ENCODE results near the genes CD160, PIAS3 and CHD1L.

GRCh38 chr1:120665017-120665723 is 58.6 kb upstream of the NOTCH2NLR start:
- PRO-cap: no peak
- RAMPAGE, long total RNA: no peak

DNA sequence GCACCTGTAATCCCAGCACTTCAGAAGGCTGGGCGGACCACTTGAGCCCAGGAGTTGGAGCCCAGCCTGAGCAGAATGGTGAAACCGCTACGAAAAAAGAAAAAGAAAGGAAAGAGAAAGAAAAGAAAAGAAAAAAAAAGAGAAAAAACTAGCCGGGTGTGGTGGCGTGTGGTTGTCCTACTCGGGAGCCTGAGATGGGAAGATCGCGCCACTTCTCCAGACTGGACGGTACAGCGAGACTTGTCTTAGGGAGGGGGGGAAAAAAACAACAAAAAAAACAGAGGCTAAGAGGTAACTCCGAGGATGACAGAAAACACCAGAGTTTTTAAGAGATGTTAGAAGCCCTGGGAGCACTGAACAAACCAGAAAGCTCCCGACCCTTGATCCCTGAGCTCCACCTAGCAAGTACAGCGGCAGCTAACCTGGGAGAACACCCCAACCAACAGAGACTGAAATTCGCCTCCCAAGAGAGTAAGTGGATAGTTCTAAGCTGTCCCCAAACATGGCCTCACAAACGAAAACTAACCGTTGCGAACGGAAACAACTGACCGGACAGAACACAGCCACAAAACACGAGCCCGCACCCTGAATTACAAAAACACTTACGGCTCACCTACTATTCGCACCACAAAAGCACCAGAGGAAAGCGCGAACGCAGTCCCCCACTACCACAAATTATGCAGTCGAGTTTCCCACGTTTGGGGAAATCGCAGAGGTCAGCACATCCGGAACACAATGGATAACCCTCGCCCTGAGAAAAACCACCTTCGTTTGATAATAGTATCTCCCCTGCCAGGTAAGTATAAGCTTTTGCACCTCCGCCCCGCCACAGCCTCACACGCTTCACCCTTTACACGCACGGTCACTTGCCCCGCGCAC is 39.1 kb upstream of the PPIAL4A start:
- PRO-cap: no peak
- RAMPAGE, long total RNA: no peak

- PRO-cap: no peak
- RAMPAGE, long total RNA: no peak
These were observed 38.4 kb upstream of the PPIAL4A start for GRCh38 chr1:120851061-120851640.

DNA sequence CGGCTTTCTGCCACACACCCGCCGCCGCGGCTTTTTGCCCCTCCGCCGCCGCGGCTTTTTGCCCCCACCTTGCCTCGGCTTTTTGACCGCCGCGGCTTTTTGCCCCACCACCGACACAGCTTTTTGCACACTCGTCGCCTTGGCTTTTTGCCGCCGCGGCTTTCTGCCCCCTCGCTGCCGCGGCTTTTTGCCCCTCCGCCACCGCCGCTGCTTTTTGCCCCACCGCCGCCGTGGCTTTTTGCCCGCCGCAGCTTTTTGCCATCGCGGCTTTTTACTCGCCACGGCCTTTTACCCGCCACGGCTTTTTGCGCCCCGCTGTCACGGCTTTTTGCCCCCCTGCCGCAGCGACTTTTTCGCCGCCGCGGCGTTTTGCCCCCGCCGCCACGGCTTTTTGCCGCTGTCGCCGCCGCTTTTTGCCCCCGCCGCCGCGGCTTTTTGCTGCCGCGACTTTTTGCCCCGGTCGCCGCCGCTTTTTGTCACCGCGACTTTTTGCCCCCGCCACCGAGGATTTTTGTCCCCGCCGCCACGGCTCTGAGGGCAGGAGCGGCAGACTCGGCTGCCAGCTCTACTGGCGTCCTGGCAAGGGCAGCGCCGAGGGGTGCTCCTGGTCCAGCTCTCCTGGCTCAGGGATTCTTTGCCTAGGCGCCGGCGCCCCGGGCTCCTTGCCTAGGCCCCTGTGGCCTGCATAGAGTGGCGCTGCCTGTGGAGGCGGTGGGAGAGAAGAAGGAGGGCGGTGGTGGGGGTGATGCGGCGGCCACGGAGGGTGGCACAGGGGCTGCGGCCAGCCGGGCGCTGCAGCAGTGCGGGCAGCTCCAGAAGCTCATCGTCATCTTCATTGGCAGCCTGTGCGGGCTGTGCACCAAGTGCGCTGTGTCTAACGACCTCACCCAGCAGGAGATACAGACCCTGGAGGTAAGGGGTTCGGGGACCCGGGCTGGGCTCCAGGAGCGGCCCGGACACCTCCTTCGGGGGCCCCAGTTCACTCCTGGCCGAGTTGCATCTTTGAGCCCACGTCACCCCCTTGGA is 211.9 kb downstream of the SRGAP2C start:
- PRO-cap: no peak
- RAMPAGE, long total RNA: no peak

DNA sequence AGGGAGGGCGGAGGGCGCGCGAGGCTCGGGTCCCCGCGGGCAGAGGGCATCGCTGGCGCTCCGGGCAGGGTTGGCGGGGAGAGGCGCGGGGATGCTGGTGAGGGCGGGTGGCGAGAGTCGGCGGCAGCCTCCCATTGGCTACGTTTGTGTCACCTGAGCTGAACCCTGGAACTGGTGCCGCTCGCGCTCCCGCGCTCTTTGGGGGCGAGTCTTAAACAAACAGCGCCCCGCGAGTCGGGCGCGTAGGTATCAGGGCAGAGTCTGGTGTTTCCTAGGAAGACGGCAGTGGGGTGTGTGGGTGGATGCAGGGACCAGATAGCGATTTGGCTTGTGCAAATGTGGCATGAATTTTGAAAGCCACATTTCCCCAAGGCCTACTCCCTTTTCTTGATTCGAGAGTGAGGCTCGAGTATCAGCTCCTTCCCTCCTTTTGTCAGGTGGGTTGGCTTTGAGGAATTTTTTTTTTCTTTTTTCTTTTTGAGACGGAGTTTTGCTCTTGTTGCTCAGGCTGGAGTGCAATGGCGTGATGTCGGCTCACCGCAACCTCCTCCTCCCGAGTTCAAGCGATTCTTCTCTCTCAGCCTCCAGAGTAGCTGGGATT is 334.8 kb downstream of the SRGAP2C start:
- PRO-cap: no peak
- RAMPAGE, long total RNA: no peak

GRCh38 chr1:143661444-143662202 is 244.2 kb downstream of the H3-7 start:
- PRO-cap: no peak
- RAMPAGE, long total RNA: no peak

GRCh38 chr1:144551176-144552063 is 41.3 kb upstream of the PPIAL4F start:
- PRO-cap: no peak
- RAMPAGE, long total RNA: no peak

DNA sequence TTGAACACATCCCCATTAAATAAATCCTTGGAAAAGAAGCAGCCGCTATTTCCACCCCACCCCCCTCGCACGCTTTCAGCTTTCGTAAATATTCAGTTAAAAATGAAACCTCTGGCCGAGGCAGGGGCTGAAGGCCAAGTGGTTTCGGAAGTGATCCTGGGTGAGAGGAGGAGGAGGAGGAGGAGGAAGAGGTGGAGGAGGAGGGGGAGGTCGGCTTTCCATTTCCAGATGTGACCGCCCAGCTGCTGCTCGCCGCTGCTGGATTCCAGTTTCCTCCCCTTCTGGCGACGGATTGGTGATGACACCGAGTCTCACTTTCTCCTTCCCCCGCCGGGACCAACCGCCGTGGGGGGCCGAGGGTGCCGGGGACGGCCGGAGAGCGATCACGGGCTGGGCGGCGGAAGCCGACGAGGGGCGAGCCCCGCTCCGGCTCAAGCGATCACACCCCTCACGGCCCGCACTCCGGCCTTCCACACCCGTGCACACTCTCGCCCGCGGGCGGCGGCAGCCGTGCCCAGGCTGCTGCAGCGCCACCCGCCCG is 26.2 kb downstream of the PPIAL4D start:
- PRO-cap: no peak
- RAMPAGE, long total RNA: no peak

DNA sequence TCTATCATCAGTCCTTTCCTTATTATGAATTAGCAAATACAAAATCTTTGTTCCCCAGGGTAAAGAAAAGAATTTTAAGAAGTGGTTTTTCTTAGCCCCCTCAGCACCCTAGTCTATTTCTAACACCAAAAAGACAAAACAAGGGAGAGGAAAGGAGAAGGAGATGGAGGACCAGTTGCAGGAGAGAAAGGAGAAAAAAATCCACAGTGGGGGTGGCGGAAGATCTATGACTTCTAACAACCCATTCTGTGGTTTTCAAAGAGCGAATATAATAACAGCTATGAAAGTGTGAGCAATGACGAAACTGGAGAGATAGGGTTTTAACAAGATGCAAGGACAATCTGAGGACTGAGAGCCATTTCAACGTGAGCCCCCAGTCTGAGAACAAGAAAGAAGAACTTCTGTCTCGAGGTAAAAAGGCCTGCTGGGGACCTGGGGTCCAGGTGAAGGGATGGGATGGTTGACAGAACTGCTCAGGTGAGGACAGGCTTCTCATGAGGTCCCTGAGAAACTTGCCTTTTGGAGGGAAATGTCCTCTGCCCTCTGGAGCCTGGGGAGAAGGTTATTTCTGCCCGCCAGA is at the start of gene CD160:
Gene CD160 (plus strand): TSS at position 351 of the 580 bp plus-strand sequence.
- PRO-cap: no peak
- RAMPAGE, long total RNA: no peak

DNA sequence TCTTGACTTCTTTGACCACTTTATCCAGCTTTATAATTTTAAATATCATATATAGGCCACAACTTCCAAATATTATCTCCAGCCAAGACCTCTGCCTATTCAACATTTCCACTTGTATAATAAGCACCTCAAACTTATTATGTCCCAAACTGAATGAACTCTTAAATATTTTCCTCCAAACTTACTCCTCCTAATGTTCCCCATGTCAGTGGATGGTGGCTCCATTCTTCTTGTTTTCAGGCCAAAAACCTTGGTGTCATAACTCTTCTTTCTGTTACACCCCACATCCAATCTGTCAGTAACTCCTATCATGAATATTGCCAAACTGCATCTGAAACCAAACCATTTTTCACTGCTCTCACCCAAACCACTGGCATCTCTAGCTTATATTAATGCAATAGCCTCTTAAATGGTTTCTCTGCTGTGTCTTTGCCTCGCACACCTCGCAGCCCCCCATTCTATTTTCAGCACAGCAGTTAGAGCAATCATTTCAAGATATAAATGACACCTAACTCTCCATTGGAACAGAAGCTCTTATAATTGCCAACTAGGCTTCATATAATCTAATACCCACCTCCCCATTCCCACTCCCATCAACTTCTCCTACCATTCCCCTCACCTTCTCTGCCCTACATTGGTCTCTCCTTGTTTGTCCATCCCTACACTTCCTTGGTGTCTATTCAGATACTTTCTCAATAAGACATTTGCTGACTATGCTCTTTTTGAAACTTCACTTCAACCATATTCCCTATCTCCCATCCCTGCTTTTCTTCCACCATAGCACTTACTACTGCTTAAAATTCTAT is 40.1 kb downstream of the CD160 start:
- PRO-cap: no peak
- RAMPAGE, long total RNA: no peak

DNA sequence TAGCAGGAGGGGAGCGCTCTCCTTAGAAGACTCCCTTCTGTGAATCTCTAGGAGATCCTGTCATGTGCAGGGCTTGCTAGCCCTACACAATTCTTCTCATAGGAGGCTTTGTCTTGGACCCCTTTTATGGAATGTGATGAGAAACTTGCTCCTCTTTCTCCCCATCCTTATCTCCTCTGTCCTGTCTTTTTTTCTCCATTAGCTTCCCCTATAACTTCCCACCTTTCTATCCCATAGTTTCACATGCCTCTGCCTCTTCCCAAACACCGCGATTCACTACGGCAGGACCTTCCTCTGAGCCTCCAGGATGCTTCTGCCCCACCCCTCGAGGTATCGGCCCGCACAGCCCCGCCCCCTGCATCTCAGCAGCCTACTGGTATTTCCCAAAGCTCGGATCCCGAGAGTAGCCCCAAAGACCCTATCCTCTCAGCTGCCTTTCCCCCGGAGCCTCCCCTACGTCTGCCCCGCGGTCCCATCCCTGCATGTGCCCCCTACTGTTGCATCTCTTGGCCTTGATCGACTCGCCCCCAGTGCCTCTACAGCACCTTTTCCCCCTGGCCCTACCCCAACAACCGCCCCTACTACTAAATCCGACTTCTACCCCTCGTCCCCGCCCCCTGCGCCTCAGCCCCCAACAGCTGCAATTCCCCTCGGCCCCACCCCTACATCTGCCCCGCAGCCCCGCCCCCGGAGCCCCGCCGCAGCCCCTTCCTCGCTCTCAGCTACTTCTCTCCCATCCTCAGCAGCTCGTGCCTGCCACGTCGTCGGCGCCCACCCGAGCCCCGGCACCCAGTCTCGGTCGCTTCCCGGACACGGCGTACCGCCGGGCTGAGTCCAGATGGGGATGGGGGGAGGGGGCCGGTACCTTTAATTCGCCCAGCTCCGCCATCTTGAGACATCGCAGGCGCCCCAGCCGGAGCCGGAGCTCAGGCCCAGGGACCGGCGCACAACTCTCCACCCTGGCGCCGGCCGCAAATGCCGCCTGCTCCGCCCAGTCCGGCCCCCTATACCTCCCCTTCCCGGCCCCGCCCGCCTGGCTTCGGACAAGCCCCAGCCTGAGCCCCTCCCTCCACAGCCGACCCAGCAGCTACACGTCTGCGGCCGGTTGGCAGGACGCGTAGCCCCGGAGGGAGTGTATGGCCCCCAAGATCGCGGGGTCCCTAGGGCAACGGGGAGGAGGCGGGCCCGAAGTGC is at the start of gene PIAS3:
Gene PIAS3 (minus strand): TSS at position 980 of the 1,194 bp plus-strand sequence.
- PRO-cap: unidirectional peak, minus-strand start at position 977 of the sequence
- RAMPAGE, long total RNA: start-site peak on the minus strand centred at position 932 of the sequence, 71 bp wide, 22 and 22 reads in 2 replicates

DNA sequence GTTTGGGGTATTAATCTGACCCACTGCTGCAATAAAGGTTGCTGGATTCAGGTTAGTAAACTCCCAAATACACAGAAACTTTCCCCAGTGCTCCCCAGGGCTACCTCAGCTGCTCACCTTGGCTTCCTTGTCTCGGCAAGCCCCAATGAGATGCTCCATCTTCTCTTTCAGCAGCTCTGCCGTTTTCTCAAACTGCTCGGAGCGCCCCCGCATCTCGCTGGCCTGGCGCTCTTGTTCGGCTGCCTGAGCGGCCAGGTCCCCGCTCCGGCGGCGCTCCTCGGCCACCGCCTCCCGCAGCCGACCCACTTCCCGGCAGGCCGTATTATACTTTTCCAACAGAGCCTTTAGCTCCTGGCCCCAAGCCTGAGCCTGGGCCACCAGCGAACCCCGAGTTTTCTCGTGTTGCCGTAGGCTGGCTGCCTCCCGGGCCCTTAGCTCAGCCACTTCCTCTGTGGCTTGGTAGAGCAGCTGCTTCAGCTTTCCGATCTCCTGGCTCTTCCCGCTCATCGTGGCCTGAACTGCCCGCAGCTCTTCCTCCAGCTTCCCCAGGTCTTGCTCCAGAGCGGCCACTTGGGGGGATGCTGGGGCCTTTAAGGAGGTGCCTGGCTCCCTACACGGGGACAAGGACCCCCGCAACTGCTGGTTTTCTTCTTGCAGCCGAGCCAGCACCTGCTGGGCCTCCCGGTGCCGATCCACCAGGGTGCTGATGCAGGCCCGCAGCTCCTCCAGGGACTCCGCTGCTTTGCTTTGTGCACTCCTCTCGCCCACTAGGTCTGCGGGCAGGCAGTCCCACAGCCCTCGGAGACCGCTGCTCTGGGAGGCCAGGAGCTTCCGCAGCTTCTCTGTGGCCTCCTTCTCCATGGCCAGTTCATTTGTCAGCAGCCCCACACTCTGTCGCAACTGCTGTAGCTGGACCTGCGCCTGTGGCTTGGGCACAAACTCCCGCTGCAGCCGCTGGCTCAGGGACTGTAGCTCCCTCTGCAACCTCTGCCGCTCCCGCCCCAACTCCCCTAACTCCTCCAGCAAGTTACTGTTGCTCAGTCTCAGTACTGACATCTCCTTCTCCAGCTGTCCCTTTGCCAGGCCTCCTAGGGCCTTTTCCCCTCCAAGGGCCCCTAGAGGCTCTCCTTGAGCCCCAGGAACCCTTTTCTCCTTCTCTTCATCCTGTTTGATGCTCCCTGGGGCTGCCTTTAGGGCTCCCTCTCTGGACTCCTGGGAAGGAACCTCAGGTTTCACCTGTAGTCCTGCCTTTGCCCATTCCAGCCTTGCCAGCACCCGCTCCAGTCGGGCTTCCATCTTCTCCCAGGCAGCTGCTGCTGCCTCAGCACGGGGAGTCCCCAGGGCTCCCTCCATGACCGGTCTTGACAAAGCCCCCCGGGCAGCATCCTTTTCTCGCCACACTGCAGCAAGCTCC is 13.3 kb downstream of the ANKRD35 start:
- PRO-cap: no peak
- RAMPAGE, long total RNA: no peak

DNA sequence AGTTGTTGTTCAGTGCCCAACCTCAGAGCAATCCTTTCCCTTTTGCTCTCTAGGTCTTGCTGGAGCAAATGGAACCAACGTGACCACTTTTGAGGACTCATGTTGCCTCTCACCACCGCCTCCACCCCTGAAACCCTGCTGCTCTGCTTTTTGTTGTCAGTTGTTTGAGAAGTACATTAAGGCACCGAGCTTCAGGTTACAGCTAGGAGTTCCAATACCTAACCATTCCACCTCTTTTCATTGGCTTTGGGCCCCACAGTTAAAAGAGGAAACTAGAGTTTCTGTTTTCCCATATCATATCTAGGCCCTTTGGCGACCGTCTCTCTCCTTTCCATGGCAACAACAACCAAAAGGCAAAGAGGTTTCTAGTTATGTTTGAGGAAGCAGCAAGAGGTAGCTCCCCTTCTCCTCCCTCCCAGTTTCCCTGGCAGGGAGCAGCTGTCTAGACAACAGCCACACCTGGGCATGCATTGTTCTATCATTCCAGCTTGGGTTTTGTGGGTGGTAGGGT is 5.9 kb downstream of the ANKRD35 start:
- PRO-cap: no peak
- RAMPAGE, long total RNA: no peak

- PRO-cap: no peak
- RAMPAGE, long total RNA: no peak
These were observed 2.5 kb upstream of the LIX1L start for GRCh38 chr1:145960035-145961023.

- PRO-cap: no peak
- RAMPAGE, long total RNA: no peak
These were observed 1.3 kb downstream of the TXNIP start for GRCh38 chr1:145995010-145995561.

DNA sequence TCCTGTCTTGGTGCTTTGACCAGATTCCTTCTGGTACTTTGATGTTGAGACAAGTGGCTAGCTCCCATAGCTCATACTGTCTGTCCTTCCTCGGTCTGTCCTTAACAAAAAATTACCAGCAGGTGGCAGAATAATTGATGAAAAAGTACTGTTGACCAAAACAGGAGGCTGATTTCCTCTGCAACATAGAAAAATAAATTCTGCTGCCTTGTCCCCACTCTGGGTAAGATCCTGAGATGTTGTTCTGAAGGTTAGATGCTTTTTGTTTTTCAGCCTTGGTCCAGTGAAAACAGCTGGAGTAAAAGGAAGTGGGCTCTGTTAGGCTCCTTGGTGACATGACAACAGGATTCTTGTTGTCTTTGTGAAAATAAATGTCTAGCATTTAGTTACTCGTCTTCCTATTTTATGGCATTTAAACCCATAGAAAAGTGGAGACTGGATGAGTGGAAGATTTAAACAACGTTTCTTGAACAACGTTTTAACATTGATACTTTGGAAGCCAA is 11.2 kb upstream of the HJV start:
- PRO-cap: no peak
- RAMPAGE, long total RNA: no peak

DNA sequence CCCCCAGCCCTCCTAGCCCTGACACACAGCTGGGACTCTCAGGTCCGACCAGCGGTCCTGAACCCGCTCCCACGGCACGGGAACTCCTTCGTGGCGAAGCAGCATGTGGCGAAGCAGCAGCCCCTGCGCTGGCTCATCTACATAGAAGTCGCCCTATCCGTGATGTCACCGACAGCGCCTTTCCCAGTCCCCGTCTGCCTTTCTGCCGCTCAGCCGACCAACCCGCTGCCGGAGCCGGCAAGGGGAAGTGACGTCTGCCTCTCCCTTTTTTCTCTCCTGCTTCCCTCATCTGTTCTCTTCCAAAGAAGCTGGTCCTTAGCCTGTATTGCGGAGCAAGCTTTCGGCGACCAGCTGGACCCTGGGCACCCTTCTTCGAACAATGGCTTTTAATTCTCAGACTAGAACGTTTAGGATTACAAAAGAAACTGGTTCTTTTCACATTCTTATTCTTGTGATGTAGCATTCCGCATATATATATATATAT is 30.8 kb upstream of the HJV start:
- PRO-cap: no peak
- RAMPAGE, long total RNA: no peak

DNA sequence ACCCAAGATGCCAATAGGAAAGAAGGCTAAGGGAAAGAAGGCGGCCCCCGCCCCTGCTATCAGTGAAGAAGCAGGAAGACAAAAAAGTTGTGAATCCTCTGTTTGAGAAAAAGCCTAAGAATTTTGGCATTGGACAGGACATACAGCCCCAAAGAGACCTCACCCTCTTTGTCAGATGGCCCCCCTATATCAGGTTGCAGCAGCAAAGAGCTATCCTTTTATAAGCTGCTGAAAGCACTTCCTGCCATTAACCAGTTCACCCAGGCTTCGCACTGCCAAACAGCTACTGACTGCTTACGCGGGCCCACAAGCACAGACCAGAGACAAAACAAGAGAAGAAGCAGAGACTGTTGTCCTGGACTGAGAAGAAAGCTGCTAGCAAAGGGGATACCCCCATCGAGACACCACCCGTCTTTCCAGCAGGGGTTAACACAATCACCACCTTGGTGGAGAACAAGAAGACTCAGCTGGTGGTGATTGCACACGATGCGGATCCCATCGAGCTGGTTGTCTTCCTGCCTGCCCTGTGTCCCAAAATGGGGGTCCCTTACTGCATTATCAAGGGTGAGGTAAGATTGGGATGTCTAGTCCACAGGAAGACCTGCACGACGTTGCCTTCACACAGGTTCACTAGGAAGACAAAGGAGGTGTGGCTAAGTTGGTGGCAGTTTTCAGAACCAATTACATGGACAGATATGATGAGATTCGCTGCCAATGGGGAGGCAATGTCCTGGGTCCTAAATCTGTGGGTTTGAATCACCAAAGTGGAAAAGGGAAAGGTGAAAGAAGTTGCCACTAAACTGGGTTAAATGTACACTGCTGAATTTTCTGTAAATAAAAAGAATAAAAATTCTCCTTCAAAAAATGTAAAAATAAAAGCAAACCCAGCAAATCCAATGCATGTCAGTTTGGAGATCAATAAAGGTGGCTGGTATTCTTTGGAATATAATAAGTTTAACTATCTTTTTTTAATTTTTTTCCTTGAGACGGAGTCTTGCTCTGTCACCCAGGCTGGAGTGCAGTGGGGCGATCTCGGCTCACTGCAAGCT is 1.3 kb downstream of the FMO5 start:
- PRO-cap: no peak
- RAMPAGE, long total RNA: no peak

GRCh38 chr1:147242163-147242873 is at the start of gene CHD1L:
Gene CHD1L (plus strand): TSS chr1:147242684.
- PRO-cap: no peak
- RAMPAGE, long total RNA: no peak

GRCh38 chr1:147264262-147264867 is 21.9 kb downstream of the CHD1L start:
- PRO-cap: no peak
- RAMPAGE, long total RNA: no peak